PFSK-1 (cell line): Measurements from ENCODE around the genes CATSPER4 and RPS6KA1.

DNA sequence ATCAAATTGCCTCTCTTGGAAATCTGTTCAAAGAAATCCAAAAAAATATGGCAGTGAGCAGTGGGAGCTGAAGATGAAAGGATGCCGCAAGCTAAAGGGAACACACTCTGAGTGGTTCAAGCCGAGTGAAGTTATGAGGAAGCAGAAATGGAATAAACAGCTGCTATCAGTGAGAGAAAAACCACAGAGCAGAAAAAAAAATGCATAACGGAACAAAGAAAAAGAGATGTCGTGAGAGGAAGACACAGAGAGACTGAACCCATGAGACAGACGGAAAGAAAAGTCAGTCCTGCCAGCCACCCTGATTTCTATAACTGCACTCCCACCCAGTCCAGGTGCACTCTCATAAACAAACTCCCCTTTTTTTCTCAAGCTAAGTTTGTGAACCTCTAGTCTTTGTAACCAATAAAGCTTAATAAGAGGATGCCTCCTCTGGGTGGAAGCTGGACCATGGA lies 26.5 kb downstream of the PAFAH2 start:
- RRBS: no CpG with 5 or more reads among the region's 5 CpGs

GRCh38 chr1:26072850-26073323 lies 5.5 kb upstream of the TRIM63 start:
- RRBS: no CpG with 5 or more reads among the region's 5 CpGs

DNA sequence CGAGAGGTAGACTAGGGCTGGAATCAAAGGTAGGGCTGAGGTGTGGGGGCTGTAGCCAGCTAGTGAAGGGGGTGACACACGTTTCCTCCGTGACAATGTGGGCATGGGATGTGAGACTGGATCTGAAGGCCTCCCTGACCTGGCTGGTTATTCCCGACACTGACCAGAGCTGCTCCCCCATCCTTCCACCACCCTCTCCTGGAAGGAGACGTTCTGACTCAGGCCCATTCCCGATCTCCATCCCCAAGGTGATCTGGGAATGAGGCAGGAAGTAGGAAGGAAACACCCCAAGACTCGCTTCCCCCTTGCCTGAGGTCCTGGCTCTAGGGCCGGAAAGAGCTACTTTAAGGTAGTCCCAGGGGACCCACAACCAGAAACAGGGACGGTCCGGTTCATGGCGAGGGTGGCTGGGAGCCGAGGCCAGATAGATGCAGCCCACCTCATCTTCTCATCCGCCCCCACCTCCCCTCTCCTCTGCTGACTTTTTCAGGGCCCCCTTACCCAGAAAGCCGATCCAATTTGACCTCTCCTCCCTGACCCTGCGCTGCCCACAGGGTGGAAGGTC lies 2.9 kb upstream of the FAM110D start:
- RRBS: 14% methylated on average over 1 of the region's 15 CpGs

- RRBS: 94% methylated on average over 40 of the region's 120 CpGs
Measured at GRCh38 chr1:26161119-26162441, 2.7 kb downstream of the FAM110D start.

DNA sequence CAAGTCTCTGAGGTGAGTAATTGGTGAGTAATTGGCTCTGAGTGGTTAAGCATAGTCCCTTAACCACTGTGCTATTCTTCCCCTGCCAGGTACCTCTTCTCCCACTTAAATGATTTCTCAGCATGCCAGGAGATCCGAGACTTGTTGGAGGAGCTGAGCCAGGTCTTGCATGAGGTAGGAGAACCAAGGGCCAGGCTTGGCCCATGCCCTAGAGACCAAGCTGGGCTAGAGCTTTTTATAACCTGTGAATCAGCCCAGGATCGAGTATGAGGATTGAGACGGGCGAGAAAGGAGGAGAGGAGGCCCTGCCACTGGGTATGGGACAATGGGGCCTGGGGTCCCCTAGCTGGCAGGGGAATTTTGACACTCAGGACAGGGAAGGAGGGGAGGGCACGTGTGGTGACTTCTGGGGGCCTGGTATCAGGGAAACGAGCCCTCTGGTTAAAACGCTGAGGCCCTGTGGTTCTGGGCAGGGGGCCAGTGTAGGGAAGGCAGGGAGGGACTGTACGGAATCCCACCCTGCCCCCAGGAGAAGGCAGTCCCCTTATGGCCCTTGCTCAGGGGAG lies 4.6 kb downstream of the CNKSR1 start:
- RRBS: no CpG with 5 or more reads among the region's 8 CpGs

GRCh38 chr1:26190330-26190832 lies at the start of gene CATSPER4:
Gene CATSPER4, plus strand, starts transcription at chr1:26190602.
- RRBS: no CpG with 5 or more reads among the region's 13 CpGs

- RRBS: 81% methylated on average over 12 of the region's 49 CpGs
Measured at GRCh38 chr1:26224973-26225702, 8.9 kb upstream of the CEP85 start.

DNA sequence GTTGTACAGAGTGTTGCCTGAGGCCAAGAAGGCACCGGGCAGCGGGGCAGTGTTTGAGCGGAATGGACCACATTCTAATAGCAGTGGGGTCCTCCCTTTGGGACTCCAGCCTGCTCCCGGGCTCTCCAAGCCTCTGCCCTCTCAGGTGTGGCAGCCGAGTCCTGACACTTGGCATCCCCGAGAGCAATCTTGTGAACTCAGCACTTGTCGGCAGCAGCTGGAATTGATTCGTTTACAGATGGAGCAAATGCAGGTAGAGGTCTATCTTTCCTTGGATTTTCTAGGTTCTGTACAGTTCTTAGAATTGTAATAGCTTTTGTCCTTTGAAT lies 21.6 kb downstream of the CEP85 start:
- RRBS: 93% methylated on average over 4 of the region's 8 CpGs

GRCh38 chr1:26280710-26280969 lies 754 bp downstream of the SH3BGRL3 start:
- RRBS: no CpG with 5 or more reads among the region's 7 CpGs

- RRBS: 94% methylated on average over 2 of the region's 4 CpGs
Measured at GRCh38 chr1:26284131-26284314, 4.1 kb downstream of the SH3BGRL3 start.

GRCh38 chr1:26285772-26286444 lies 6.0 kb downstream of the SH3BGRL3 start:
- RRBS: 79% methylated on average over 7 of the region's 14 CpGs

- RRBS: 1% methylated on average over 71 of the region's 105 CpGs
Measured at GRCh38 chr1:26529322-26530393, at the start of gene RPS6KA1. Gene RPS6KA1, plus strand, starts transcription at chr1:26529761.

- RRBS: no CpG with 5 or more reads among the region's 8 CpGs
Measured at GRCh38 chr1:26564651-26565417, 35.3 kb downstream of the RPS6KA1 start.

GRCh38 chr1:26692024-26692834 lies 3.6 kb upstream of the ARID1A start:
- RRBS: no CpG with 5 or more reads among the region's 30 CpGs

- RRBS: no CpG with 5 or more reads among the region's 16 CpGs
Measured at GRCh38 chr1:26743411-26744748, 43.9 kb upstream of the PIGV start.

DNA sequence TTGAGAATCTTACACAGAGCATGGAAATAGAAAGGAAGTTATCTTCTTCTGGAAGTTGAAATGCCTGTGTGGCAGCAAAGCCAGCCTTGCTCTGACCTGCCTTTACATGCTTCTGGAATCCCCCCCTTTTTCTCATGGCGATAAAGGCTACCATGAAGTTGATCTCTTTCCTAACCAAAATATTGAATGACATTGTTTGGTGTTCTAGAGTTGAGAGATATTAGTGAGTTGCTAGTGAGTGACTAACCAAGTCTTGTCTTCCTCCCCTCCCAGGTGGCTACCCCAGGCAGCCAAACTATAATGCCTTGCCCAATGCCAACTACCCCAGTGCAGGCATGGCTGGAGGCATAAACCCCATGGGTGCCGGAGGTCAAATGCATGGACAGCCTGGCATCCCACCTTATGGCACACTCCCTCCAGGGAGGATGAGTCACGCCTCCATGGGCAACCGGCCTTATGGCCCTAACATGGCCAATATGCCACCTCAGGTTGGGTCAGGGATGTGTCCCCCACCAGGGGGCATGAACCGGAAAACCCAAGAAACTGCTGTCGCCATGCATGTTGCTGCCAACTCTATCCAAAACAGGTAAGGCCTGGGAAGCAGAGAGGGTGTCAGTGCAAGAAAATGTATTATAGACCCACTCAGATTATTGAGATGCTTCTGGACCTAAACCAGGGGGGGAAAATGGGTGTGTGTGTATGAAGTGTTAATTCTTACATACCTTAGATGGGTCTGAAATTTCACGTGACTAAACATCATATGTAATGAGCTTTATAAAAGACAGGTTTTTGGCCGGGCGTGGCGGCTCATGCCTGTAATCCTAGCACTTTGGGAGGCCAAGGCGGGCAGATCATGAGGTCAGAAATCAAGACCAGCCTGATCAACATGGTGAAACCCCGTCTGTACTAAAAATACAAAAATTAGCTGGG lies 24.8 kb upstream of the PIGV start:
- RRBS: 95% methylated on average over 4 of the region's 12 CpGs

- RRBS: no CpG with 5 or more reads among the region's 16 CpGs
Measured at GRCh38 chr1:26773208-26773826, 14.4 kb upstream of the PIGV start.

DNA sequence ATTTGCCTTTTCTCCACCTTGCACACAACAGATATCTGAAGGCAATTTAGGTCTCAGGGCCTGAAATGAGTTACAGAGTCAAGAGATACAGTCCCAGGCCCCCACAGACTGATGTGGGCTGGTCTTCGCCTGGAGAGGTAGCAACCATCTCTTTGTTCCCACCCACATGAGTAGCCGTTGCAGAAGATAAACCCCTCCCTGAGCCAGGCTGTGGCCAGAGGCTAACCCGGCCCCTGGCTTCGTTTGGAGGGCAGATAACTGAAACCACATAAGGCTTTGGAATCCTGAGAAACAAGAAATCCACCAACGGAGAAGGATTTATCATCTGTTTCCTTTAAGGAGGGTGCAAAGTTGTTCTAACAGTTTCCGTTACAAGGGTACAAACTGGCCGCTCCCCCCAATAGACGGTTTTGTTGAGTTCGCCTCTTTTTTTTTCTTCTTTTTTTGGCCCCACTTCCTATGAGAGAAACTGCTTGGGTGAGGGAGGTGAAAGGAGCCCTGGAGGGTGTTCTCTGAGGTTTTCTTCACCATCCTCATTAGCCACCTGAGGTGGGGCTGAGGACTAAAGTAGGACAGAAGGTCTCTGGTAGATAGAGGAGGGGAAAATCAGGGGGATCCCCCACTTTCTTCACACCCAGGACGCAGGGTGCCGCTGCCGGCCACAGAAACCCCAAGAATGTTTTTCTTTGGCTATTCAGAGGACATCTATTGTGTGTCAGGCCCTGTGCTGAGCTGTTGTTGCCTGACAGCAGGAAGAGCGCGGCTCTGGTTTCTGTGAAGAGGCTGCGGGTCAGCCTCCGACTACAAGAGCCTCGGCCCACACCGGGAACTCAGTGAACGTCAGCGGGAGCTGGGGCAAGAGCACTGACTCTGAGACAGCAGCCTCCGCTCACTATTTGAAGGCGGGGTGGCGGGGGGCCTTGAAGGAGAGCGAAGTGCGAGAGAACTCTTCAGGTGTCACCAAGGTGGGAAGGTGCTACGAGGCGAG lies 614 bp upstream of the PIGV start:
- RRBS: no CpG with 5 or more reads among the region's 27 CpGs

DNA sequence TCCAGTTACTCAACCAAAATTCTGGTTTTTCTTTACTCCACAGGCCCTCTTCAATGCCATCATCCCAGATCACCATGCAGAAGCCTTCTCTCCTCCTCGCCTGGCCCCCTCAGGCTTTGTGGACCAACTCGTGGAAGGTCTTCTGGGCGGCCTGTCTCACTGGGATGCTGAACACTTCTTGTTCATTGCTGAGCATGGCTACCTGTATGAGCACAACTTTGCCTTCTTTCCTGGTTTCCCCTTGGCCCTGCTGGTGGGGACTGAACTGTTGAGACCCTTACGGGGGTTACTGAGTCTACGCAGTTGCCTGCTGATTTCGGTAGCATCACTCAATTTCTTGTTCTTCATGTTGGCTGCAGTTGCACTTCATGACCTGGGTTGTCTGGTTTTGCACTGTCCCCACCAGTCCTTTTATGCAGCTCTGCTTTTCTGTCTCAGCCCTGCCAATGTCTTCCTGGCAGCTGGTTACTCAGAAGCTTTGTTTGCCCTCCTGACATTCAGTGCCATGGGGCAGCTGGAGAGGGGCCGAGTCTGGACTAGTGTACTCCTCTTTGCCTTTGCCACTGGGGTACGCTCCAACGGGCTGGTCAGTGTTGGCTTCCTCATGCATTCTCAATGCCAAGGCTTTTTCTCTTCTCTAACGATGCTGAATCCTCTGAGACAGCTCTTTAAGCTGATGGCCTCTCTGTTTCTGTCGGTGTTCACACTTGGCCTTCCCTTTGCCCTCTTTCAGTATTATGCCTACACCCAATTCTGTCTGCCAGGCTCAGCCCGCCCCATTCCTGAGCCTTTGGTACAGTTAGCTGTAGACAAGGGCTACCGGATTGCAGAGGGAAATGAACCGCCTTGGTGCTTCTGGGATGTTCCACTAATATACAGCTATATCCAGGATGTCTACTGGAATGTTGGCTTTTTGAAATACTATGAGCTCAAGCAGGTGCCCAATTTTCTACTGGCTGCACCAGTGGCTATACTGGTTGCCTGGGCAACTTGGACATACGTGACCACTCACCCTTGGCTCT lies 6.6 kb downstream of the PIGV start:
- RRBS: no CpG with 5 or more reads among the region's 15 CpGs

- RRBS: no CpG with 5 or more reads among the region's 4 CpGs
Measured at GRCh38 chr1:26797450-26798223, 9.9 kb downstream of the PIGV start.